Right common carotid artery plus branches (tissue), 1 donor: Measurements from ENCODE around the gene LETM1.

- PRO-cap = no peak
Observed at GRCh38 chr4:1319383-1320660, 27.2 kb upstream of the UVSSA start.

DNA sequence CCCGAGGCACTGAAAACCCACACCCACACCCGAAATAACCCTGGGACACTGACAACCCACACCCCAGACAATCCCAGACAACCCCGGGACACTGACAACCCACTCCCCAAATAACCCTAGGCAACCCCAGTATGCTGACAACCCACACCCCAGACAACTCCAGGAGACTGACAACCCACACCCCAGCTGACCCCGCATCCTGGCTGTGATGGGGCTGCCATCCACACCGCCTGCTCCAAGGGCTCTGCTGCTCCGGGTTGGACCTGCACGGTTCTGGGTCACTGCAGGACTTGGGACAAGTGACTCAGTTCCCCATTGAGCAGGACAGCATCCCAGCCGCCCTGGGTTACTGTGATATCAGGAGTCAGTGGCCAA, 136.4 kb downstream of the FAM53A start:
- PRO-cap = no peak

GRCh38 chr4:1684934-1685633, 971 bp upstream of the FAM53A start:
- PRO-cap = no peak

GRCh38 chr4:1712579-1713523, 732 bp upstream of the SLBP start:
- PRO-cap = unidirectional peak, plus-strand start at chr4:1712661; bidirectional peak, plus-strand start at chr4:1712846, minus-strand start at chr4:1712693

GRCh38 chr4:1717083-1717738, 3.9 kb downstream of the TMEM129 start:
- PRO-cap = no peak

GRCh38 chr4:1727109-1728094, 6.1 kb downstream of the TACC3 start:
- PRO-cap = no peak

- PRO-cap = no peak
Observed at GRCh38 chr4:1738679-1739284, 17.5 kb downstream of the TACC3 start.

DNA sequence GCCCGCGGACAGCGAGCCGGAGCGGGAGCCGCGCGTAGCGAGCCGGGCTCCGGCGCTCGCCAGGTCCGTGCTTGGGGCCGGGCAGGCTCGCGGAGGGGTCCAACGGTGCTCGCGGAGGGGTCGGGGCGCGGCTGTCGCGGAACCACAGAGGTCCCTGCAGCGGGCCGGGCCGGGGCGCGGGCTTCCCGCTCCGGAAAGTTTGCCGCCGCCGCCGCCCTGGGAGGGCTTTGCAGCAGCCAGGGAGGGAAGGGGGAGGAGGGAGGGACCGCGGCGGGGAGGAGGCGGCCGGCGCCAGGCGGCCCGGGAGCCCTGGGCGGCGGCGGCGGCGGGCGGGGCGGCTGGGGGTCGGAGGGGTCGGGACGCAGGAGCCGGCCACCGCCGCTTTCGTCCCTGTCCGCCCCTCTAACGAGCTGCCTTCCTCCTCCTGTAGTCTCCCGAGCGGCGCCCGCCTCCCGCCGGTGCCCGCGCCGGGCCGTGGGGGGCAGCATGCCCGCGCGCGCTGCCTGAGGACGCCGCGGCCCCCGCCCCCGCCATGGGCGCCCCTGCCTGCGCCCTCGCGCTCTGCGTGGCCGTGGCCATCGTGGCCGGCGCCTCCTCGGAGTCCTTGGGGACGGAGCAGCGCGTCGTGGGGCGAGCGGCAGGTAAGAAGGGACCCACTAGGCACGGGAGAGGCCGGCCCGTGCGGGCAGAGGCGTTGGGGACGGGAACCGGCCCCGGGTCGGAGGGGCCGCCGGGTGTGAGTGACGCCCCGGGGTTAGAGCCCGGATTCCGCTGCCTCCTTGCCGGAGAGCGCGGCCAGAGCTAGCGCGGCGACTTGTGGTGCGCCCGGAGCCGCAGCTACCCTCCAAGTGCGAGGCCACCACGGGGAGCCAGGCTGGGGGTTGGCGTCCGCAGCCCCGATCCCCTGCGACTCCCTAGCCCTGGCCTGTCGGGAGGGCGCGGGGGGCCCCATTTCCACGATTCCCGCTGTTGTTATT, 598 bp downstream of the FGFR3 start:
- PRO-cap = no peak

- PRO-cap = no peak
Observed at GRCh38 chr4:1795649-1796149, 2.6 kb downstream of the FGFR3 start.

DNA sequence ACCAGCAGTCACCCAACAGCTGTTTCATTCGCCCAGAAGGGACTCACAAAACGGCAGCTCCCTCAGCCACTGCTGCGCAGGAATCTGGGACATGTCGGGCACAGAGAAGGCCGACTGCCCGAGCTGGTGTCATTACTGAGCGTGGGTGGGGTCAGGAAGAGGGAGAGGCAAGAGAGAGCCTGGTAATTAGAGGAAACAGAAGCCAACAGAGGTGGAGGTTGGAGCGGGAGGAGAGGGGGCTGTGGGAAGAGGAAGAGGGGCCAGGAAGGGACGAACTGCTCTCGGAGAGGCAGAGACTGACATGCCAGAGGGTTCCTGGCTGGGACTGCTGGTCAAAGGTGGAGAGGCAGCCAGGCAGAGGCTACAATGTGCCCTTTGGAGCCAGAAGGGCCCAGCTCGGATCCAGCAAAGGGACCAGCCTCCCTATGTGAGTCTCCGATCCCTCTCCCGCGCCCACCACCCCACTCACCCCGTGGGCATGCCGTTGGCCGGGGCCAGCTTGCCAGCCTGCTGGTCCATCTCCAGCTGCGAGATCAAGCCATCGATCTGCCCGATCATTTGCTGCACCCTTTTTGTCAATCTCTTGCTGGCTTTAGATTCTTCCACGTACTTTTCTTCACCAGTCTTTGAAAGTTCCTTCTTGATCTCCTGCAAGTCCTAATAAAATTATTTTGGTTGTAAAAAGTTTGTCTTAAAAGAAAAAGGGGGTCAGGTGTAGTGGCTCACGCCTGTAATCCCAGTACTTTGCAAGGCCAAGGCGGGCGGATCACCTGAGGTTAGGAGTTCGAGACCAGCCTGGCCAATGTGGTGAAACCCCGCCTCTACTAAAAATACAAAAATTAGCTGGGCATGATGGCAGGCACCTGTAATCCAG, 23.4 kb downstream of the FGFR3 start:
- PRO-cap = no peak

GRCh38 chr4:1855842-1856624, at the start of gene LETM1:
TSS of gene LETM1 (minus strand) at chr4:1856156.
- PRO-cap = bidirectional peak, plus-strand start at chr4:1856399, minus-strand start at chr4:1856143

GRCh38 chr4:1881644-1882249, 10.6 kb downstream of the NSD2 start:
- PRO-cap = no peak

GRCh38 chr4:1916693-1917254, 45.6 kb downstream of the NSD2 start:
- PRO-cap = no peak

GRCh38 chr4:1975153-1975618, 33.6 kb downstream of the NELFA start:
- PRO-cap = no peak

GRCh38 chr4:2064243-2064999, 5.3 kb downstream of the NAT8L start:
- PRO-cap = no peak

DNA sequence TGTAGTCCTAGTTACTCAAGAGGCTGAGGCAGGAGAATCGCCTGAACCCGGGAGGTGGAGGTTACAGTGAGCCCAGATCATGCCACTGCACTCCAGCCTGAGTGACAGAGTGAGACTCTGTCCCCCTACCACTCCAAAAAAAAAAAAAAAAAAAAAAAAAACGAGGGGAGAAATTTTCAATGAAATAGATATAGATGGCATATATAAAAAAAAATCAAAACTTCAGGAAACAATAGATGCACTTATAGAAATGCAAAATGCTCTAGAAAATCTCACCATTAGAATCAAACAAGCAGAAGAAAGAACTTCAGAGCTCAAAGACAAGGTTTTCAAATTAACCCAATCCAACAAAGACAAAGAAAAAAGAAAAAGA, 40.8 kb downstream of the HAUS3 start:
- PRO-cap = no peak

DNA sequence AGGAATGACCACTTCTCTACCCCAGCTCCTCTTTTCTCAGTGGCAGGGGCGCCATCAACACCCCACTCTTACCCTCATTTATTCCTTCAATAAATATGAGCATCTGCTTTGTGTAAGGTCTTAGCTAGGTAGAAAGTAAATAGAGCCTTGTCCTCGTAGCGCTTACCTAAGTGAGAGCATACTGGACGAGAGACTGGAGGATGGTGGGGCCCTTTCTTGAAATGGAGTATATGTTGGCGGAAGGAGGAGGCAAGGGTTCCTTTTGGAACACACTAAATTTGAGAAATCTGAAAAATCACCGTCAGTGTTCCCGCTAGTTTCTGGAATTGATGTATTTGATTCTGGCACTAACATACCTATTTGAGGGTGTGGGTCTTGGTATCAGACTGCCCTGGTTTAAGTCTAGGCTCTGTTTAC, 16.8 kb downstream of the RNF4 start:
- PRO-cap = no peak

GRCh38 chr4:2500231-2500634, 31.3 kb downstream of the RNF4 start:
- PRO-cap = no peak

- PRO-cap = no peak
Observed at GRCh38 chr4:2534782-2535236, 1.6 kb upstream of the FAM193A start.

DNA sequence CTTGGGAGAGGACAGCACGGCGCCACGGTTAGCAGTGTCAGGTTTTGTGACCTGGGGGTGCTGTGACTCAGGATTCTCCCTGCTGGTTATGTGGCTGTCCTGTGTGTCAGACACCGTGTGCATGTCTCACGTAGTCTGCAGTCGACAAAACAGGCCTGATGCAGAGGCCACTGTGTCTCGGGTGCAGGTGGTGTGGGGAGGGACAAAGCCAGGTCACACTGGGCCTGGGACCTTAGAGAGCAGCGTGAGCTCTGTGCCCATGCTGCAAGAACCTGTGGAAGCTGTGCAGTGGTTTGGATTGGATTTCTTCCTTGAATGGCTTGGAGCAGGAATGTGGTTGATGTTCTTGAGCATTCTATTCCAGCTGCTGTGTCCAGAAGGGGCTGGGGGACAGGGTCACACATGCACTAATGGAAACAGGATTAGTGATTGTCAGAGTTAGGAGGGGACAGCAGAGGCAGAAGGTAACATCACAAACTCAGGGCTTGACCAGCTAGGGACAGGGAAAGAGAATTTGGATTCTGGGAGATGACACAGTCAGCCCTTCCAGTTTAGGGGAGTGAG, 33.9 kb downstream of the TNIP2 start:
- PRO-cap = no peak